Parietal lobe (tissue), 2 donors: ENCODE measurements around a stretch of chr5.

- RAMPAGE, long total RNA: no peak
These were observed 141.0 kb downstream of the TSSK1B start for GRCh38 chr5:113293638-113294245.

DNA sequence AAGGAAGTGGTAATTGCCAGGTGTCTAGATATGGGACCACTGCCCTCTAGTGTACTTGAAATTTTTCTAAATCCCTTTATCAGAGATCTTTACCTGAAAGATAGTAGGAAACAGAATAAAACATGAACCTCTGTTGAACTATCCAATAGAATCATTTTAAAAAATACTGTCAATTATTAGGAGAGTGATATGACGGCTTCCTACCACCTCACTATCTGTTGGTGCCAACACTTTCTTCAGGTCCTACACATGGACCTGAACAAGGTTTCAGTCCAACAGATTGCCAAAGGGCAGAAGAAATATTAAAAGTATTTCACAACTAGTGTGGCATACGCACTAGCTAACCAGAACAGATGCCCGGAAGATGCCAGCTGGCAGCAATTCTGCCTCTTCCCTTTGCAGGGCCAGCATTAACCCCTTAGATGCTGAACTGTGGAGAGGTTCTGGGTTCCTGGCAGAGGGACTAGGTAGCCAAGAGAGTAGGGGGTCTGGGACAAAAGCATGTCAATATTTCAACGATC lies 104.0 kb downstream of the TSSK1B start:
- RAMPAGE, long total RNA: no peak

- RAMPAGE, long total RNA: no peak
These were observed 31.1 kb downstream of the KCNN2 start for GRCh38 chr5:114392962-114393357.

DNA sequence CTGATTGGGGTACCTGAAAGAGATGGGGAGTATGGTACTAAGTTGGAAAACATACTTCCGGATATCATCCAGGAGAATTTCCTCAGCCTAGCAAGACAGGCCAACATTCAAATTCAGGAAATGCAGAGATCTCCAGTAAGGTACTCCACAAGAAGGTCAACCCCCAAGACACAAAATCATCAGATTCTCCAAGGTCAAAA lies 116.4 kb downstream of the KCNN2 start:
- RAMPAGE, long total RNA: no peak

GRCh38 chr5:115180126-115180869 lies 10.6 kb upstream of the TRIM36 start:
- RAMPAGE, long total RNA: start-site peak on the minus strand at chr5:115180274-115180366, 193 and 105 reads in 2 replicates

GRCh38 chr5:115377265-115378005 lies 81.0 kb upstream of the CCDC112 start:
- RAMPAGE, long total RNA: no peak

- RAMPAGE, long total RNA: no peak
These were observed 5.9 kb downstream of the FEM1C start for GRCh38 chr5:115538455-115539338.

DNA sequence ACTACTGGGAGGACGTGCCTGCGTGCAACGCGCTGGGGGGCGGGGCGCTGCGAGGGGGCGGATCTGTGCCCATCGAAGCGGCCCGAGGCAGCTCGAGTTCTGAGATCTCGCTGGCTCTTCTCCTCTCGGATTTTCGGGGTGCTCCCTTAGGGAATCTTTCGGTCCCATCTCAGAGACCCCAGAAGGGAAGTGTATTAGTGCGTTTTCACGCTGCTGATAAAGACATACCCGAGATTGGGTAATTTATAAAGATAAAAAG lies 294 bp upstream of the FEM1C start:
- RAMPAGE, long total RNA: no peak

GRCh38 chr5:115589030-115589379 lies 13.3 kb downstream of the TICAM2 start:
- RAMPAGE, long total RNA: no peak

- RAMPAGE, long total RNA: no peak
These were observed 9.5 kb downstream of the TMED7 start for GRCh38 chr5:115616281-115616777.

- RAMPAGE, long total RNA: no peak
These were observed 30.2 kb upstream of the TMED7 start for GRCh38 chr5:115656101-115656402.

- RAMPAGE, long total RNA: no peak
These were observed 148.6 kb downstream of the COMMD10 start for GRCh38 chr5:116233157-116234015.

DNA sequence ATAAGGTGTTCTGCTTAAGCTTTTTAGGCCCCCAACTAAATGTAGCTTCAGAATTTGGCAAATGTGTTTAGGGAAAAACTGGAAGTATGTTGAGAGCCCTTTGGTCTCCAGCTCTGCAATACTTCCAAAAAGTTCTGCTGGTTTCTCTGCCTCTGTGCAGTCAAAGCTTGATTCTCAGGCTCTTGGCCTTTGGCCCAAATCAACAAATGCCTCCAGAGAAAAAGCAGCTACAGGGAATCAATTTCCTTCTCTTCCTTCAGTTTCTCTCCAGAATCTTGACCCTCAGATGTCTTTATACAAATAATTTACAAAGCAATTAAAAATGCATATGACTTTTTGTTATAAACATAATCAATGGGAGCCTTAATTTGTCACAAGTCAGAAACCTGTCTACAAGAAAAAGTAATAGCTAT lies 235.7 kb downstream of the COMMD10 start:
- RAMPAGE, long total RNA: no peak

DNA sequence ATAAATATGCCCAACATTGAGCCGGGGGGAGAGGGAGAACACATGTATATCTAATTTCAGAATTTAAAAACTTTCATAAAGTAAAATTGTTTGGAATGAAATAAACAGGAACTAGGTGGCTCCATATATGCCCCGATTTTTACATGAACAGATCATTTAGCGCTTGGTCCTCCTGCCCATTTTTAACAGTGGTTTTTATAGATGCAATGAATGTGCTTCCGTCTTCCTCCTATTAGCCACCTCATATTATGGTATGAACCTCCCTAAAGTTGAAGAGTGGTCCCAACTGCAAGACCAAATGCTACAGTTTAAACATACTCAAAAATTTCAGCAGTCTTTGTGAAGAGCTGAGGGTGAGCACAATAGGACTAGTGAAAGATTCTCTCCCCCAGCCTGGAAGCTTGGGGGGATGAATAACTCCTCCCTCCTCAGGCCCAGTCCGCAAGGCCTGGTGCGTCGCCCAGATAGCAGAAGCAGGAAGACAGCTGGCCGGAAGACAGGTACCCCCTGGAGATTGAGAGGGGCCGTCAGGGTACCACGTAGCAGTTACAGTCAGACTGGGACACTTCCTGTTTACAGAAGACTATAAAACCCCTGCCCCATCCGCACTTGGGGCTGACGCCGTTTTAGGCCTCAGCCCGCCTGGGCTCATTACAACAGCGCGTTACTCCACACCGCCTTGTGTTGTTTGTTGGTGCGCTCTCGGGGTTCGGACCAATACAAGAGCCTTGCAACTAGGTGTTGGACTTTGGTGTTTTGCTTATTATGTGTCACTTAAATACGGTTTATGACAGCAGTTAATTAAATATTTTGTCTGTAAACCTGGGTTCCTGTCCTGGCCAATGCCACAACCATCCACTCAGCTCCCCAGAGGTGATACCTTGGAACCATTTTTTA lies 15.5 kb downstream of the SEMA6A start:
- RAMPAGE, long total RNA: no peak

GRCh38 chr5:118952151-118952581 lies 36.2 kb downstream of the DTWD2 start:
- RAMPAGE, long total RNA: no peak

DNA sequence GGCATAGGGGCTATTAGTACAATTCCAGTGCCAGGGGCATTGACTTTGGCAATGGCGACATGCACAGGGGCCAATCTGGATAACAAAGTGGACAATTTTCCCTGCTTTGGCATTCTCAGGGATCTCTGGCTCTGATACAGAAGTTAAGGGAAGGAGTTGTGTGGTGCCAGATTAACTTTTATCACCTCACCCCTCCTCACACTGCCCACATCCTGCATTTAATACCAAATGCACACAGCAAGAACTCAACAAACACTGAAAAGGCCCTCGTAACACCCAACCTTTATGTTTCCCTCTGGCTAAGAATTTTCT lies 84.3 kb upstream of the TNFAIP8 start:
- RAMPAGE, long total RNA: no peak

- RAMPAGE, long total RNA: no peak
These were observed 52.7 kb upstream of the TNFAIP8 start for GRCh38 chr5:119302717-119303897.

- RAMPAGE, long total RNA: no peak
These were observed 46.5 kb upstream of the TNFAIP8 start for GRCh38 chr5:119309323-119309799.

DNA sequence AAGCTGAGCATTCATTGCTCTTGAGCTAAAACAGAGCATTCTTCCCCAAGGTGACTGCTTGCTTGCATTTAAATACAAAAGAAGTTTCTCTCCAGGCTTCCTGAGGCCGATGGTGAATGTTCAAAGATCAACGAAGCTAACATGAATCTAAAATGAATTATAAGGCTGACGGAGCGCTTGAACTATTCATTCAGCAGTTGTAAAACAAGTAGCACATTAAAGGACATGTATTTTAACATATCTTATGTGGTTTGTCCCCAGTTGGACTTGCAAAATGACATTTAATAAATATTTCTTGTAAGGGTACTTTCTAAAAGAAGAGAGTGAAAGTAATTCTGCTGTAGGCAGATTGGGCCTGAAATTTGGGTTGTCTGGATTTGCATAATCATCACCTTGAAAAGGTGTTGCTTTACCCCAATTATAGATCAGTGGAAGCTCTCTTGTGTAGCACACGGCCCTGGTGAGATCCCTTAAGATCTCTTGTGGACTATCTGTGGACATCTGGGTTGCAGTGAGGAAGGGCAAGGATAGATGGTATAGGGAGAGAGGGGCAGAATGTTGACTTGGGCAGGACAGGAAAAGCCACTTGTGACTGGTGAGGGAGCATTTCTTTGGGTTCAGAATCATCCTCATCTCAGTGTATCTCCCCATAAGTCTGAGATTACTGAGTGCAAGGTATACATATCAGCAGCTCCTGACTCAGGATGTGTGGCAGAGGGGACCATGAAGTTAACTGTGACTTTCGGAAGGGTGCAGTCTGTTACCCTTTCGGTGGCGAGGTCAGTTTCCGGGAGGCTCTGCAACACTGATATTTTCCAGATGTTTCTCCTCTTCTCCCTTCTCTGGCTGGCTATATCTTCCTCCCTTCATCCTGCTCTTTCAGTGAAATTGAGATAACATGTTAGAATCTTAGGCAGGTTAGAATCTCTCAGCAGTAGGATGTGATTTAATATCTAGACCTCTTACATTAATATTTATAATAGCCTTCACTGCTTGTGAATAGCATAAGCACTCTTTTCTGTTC lies 2.0 kb upstream of the TNFAIP8 start:
- RAMPAGE, long total RNA: no peak

- RAMPAGE, long total RNA: no peak
These were observed 2.0 kb downstream of the TNFAIP8 start for GRCh38 chr5:119357922-119358121.